Measurements from ENCODE around the genes MOAP1 and UBR7.

GRCh38 chr14:91869663-91870592, 2.6 kb upstream of the TC2N start:
- PRO-cap = unidirectional peak, plus-strand start at chr14:91870095; unidirectional peak, plus-strand start at chr14:91870176; unidirectional peak, plus-strand start at chr14:91870255
- RAMPAGE, long total RNA, 4 experiments = no peak in any of the 4 experiments

DNA sequence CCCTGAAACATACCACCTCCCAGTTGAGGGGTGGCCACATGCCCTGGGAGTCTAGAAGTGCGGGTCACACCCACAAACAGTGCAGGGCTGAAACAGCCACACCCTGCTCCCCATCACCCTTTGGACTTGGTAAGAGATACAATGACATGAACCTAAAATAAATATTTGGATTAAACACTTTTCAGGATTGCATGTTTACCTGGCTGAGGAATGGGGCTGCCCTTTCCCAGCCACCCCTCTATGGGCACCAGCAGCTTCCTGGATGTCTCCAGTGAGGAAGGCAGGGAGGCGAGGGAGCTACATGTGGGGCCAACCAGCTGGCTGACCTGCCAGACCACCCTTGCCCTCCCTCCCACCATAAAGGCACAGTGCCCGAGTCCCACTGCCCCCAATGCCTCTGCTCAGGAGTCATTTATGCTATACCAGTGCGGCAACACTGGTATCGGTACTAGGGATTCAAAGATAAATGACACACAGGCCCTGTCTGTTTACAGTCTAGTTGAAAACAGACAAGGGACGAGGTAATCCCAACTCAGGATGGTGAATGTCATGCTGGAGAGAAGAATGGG, 39.2 kb upstream of the TC2N start:
- PRO-cap = unidirectional peak, plus-strand start at position 271 of the sequence
- RAMPAGE, long total RNA, 4 experiments = no peak in any of the 4 experiments

- PRO-cap = no peak
- RAMPAGE, long total RNA, 4 experiments = start-site peak on the minus strand in 1 of 4 experiments, at chr14:92003559-92003616 at its widest, 25 reads per replicate
These were observed 36.3 kb downstream of the TRIP11 start for GRCh38 chr14:92003301-92004144.

GRCh38 chr14:92017469-92017823, 22.4 kb downstream of the TRIP11 start:
- PRO-cap = no peak
- RAMPAGE, long total RNA, 4 experiments = no peak in any of the 4 experiments

- PRO-cap = no peak
- RAMPAGE, long total RNA, 4 experiments = no peak in any of the 4 experiments
These were observed 33.3 kb downstream of the CPSF2 start for GRCh38 chr14:92155025-92155564.

DNA sequence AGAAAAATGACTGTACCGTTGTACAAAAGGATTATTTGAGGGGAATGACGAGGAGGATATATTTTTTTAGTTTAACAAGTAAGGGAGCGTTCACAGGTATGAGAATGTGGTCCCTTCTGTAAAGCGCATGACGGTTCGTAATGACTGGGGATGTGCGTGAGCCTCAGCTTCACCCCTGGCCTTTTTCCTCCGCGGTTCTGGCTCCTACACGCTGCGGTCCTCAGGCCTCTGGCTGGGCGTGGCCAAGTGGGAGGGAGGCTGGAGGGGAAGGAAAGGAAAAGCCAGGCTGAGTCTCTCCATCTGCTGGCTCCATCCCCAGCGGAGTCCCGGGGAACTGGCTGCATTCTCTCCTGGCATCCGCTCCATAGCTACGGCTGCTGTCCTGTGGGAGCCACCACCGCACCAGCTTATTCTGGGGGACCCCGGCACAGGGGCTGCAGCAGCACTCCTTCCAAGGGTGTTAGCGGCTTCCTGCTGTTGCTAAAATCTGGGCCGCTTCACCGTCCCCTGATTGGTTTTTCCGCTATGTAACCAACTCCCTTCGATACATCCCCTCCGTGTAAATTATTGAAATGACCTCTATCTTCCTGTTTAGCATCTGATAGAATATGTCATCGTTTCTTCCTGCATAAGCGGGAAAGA, 68.2 kb upstream of the SLC24A4 start:
- PRO-cap = no peak
- RAMPAGE, long total RNA, 4 experiments = no peak in any of the 4 experiments

- PRO-cap = no peak
- RAMPAGE, long total RNA, 4 experiments = no peak in any of the 4 experiments
These were observed 23.3 kb downstream of the SLC24A4 start for GRCh38 chr14:92346220-92346635.

DNA sequence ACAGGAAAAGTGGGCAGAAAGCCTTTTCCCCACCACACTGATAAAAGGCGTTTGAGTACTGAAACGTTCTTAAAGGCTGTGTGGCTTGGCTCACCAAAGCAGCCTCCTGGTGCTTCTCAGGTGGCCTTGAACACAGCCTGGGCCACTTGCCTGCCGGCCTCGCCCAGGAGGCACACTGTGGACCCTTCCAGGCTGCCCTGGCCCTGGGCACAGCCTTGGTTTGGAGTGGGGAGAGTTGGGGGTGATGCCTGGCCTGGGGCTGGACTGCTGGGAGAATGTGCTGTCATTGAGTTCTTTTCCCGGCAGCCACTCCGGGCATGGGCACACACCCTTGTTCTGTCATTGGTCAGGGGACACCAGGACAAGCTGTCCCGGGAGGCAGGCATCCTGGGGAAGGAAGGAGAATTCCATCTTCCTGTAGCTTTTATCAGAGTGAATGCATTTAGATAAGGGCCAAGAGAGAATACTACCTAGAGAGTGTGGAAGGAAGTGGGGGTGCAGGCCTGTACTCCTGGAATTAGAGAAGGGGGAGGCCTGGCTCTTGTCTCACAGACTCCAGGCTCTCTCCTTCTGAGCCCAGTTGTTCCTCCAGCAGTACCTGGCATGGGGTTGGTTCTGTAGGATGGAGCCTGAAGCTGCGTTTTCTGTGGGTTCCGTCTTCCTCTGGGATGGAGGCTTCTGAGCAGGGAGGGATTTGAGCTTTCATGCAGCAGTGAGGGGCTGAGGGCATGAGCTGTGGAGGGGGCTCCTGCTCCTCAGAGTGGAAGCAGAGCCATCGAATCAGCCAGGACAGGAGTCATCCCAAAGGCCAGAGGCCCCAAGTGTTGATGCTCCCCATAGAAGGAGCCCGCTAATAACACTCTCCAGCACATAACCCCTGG, 61.7 kb upstream of the RIN3 start:
- PRO-cap = no peak
- RAMPAGE, long total RNA, 4 experiments = no peak in any of the 4 experiments

DNA sequence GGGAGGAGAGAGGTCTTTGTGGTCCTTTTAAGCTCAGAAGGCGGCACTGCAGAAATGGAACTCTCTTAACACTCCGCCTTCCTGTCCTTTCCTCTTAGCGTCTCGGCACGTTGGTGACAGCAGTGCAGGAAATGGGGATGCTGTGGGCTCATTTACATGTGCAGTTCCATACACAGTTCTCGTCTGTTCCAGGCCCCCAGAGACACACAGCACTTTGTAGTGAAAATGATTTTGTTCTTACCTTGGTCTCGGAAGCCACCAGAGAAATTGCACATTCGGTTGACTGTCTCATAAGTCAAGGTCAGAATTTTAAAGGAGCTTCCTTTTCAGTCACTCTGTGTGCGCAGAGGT, 50.4 kb upstream of the RIN3 start:
- PRO-cap = no peak
- RAMPAGE, long total RNA, 4 experiments = no peak in any of the 4 experiments

GRCh38 chr14:92527716-92528068, 14.1 kb downstream of the RIN3 start:
- PRO-cap = no peak
- RAMPAGE, long total RNA, 4 experiments = no peak in any of the 4 experiments

DNA sequence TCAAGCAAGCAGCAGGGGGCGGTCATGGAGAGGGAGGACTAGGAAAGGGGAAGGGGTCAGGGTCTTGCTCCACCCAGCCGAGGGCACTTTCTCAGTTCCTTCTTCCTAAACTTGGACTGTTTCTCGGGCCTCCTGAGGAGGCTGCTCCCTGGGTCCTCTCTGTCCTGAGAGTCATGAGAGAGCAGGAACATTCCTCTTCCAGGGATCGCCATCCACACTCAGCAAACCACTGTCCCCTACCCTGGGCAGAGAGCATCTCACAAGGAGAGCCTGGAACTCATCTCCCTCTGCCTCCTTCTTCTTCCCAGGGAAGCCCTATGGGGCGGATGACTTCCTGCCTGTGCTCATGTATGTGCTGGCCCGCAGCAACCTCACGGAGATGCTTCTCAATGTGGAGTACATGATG, 72.3 kb downstream of the LGMN start:
- PRO-cap = no peak
- RAMPAGE, long total RNA, 4 experiments = no peak in any of the 4 experiments

DNA sequence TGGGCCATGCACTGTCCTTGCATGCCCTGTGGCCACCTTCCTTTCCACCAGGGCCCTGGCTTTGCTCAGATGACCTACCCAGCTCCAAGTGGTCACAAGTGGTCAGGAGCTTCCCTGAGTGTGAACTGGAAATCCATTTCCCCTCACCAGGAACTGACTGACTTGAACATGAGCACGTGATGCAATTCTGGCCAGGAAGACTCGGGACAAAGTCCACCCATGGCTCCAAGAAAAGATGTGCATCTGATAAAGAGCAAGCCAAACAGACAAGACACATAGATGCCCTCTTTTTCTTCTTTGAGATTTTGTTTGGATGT, 21.7 kb downstream of the LGMN start:
- PRO-cap = unidirectional peak, minus-strand start at position 155 of the sequence
- RAMPAGE, long total RNA, 4 experiments = start-site peak on the minus strand in 1 of 4 experiments, centred at position 208 of the sequence, 25 reads per replicate

DNA sequence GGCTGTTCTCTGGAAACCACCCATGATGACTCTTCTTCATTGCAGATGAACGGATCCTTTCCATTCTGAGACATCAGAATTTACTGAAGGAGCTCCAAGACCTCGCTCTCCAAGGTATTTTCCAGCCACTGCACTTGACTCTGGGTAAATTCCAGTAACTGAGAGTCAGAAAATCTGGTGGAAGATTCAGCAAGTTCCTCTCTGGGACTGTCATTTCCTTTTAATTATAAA, 4.5 kb downstream of the CHGA start:
- PRO-cap = no peak
- RAMPAGE, long total RNA, 4 experiments = start-site peak on the plus strand in 1 of 4 experiments, centred at position 69 of the sequence, 57 reads per replicate

DNA sequence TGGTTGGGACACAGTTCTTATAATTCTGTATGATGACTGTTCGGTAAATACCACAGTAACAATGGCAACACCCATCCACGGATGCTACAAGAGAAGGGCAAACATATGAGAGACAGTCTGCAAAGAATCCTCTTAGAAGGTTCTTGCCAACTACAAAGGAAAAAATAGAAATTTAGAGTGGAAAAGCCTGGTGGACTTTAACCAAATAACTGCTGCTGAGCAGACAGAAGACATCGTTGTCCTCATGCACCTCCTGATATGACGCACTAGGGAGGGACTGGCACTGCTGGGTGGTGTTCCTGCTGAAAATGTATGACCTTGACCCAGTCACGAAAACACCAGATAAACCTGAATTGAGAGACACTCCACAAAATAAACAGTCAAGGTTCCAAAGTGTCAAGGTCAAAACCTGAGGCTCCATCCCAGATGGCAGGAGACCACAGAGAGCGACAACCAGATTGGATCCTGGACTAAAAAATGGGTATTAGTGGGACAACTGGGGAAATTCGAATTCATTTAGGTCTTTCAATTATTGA, 61.9 kb downstream of the CHGA start:
- PRO-cap = no peak
- RAMPAGE, long total RNA, 4 experiments = no peak in any of the 4 experiments

GRCh38 chr14:93025041-93025514, 90.6 kb downstream of the ITPK1 start:
- PRO-cap = no peak
- RAMPAGE, long total RNA, 4 experiments = no peak in any of the 4 experiments

DNA sequence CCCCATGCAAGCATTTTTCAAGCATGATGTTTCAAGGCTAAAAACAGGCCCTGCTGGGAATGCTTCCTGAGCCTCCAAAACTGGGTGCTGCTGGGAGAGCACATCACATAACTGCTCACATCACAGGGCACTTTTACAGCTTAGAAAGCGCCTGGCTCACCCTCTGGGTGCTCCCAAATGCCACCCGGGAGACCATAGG, 58.9 kb downstream of the ITPK1 start:
- PRO-cap = no peak
- RAMPAGE, long total RNA, 4 experiments = no peak in any of the 4 experiments

- PRO-cap = bidirectional peak, plus-strand start at chr14:93185237, minus-strand start at chr14:93184874; unidirectional peak, plus-strand start at chr14:93185323
- RAMPAGE, long total RNA, 4 experiments = start-site peak on the plus strand in 3 of 4 experiments, at chr14:93184938-93185022 at its widest, 23 to 47 reads per replicate; start-site peak on the minus strand in 4 of 4 experiments, at chr14:93184847-93184910 at its widest, 13 to 40 reads per replicate
These were observed at the start of gene MOAP1 for GRCh38 chr14:93184767-93185419. Gene MOAP1 (minus strand): TSS chr14:93184897.

DNA sequence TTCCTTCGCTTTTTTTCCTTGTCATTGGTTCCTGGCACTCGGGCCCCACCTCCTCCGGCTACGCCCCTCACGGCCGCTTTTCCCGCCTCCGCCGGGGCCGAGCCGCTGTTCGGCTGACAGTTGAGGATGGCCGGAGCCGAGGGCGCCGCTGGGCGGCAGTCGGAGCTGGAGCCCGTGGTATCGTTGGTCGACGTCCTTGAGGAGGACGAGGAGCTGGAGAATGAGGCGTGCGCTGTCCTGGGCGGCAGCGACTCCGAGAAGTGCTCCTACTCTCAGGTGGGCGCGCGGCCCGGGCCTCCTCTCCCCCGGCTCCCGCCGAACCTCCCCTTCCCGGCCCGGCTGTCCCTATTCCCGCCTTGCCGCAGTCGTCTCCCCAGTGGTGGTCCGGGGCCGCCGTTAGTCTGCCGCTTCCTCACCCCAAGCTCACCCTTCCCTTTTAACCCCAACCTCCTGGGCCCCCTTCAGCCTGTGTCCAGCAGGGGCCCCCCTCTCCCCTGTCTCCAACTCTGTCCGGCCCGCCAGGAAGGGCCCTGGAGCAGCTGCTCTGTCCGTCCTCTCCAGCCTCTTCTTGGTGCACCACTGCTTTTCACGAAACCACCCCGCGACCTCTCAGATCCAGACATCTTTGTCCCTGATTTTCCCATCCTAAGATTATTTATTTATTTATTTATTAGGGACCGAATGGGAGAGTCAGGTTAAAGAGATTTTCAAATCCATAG, at the start of gene UBR7:
Gene UBR7, plus strand, starts transcription at position 91 of the 719 bp plus-strand sequence.
- PRO-cap = bidirectional peak, plus-strand start at position 116 of the sequence, minus-strand start outside the sequence
- RAMPAGE, long total RNA, 4 experiments = start-site peak on the plus strand in 4 of 4 experiments, centred at positions 97 to 113 of the sequence, 29 to 104 reads per replicate

DNA sequence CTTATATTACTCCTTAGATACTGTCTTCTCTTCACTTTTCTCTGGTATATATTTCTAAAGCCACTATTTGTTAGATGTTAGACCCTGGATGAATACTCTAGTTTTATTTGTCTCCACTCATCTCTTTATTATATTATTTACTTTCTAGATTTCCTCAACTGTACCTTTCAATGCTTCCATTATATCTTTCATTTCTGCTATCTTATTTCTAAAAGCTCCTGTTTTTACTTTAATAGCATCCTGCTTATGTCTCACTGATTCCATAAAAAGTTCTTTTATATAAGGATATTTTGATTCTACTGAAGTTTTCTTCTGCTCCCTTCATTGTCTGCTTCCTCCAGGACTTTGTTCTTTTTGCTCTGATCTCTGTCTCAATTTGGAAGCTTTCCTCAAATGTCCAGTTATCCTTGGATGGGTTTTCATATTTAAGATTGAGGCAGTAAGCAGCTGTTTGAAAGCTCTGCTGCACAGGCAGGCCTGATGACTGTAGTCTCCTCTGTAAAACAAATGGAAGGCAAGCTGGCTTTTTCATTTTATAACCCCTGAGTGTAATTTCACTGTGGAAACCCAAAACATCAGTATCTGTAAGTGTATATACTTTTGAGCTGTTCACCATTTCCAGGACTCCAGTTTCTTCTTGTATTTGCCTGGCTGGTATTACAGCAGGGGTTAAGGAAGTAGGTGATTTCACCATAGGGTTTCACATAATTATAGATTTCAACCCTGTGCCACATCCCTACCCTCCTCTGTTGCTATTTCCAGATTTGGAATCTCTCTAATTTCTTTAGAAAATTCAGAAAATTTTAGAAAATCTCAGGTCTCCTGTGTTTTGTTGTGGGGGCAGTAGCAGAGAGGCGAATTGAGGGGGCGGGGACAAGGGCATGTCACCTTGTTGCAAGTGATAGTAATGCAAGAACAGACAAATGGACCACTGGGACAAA, 44.4 kb downstream of the BTBD7 start:
- PRO-cap = no peak
- RAMPAGE, long total RNA, 4 experiments = no peak in any of the 4 experiments

DNA sequence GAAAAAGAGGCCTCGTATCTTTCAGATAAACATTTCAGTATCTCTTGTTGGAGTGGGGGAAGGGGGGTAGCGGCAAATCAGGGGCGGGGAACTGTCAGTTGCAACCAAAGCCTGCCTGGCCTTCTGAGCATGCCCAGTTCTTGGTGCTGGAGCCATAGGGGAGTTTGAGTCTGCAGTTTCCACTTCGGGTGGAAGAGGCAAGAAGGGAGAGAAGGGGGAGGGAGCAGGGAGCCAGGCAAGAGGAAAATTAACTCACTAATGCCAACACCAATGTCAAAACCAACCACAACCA, 548 bp downstream of the UNC79 start:
- PRO-cap = no peak
- RAMPAGE, long total RNA, 4 experiments = no peak in any of the 4 experiments